ENCODE measurements around a stretch of chr16.

- PRO-cap, 2 experiments, result no peak in any of the 2 experiments
Measured at GRCh38 chr16:4354040-4354439, 2.9 kb upstream of the PAM16 start.

DNA sequence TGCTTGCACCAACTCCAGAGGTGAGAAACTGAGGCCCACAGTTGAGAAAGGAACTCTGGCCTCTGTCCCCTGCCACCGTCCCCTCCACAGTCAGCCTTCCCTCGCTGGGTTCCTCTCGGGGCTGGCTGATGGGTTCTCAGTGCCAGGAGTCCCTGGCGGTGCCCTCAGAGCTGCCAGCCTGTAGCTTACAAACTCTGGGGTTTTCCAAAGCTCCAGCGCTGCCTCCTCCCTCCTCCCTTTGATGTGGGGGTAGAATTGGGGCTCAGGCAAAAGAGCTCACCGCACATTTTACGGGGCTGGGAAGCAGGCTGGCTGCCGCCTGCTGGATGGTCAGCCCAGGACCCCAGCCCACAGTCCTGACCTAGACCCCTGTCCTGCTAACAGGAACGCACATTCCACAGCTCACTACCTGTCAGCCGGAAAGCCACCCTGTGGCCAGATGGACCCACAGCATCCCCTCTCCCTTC, 5.9 kb downstream of the VASN start:
- PRO-cap, 2 experiments, result no peak in any of the 2 experiments

GRCh38 chr16:4383165-4383859, 11.7 kb downstream of the VASN start:
- PRO-cap, 2 experiments, result no peak in any of the 2 experiments

DNA sequence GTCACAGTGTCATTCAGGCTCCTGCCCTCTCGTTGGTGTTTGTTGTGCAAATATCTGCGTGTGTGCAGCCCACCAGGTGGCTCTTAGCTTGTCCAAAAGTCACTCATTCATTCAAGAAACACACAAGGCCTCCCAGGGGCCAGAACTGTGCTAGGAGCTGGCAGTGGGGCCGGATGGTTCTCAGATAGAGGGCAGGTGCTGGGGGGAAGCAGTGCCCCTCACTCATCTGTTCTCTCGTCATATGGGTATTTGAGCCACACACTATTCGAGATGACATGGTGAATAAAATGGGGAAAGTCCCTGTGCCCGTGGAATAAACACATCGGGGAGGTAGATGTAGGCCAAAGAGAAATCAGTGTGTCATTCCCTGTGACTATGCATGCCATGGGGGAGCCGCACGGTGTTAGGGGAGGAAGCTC, 18.1 kb downstream of the VASN start:
- PRO-cap, 2 experiments, result no peak in any of the 2 experiments

DNA sequence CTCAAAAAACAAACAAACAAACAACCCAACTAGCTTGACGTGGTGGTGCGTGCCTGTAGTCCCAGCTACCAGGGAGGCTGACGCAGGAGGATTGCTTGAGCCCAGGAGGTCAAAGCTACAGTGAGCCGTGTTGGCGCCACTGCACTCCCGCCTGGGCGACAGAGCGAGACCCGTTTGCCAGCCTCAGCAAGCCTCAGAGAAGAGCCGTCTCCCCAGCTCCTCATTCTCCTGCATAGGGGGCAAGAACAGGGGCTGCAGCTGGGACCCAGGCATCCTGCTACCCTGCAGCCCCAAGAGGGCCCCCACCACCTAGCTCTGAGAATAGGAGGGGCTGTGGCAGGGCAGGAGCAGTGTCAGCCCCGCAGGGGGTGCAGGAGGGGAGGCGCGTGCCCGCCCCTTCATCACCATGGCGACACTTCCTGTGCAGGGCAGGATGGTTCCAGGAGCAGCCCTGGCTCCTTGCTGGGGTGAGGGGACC, 19.9 kb downstream of the VASN start:
- PRO-cap, 2 experiments, result no peak in any of the 2 experiments

DNA sequence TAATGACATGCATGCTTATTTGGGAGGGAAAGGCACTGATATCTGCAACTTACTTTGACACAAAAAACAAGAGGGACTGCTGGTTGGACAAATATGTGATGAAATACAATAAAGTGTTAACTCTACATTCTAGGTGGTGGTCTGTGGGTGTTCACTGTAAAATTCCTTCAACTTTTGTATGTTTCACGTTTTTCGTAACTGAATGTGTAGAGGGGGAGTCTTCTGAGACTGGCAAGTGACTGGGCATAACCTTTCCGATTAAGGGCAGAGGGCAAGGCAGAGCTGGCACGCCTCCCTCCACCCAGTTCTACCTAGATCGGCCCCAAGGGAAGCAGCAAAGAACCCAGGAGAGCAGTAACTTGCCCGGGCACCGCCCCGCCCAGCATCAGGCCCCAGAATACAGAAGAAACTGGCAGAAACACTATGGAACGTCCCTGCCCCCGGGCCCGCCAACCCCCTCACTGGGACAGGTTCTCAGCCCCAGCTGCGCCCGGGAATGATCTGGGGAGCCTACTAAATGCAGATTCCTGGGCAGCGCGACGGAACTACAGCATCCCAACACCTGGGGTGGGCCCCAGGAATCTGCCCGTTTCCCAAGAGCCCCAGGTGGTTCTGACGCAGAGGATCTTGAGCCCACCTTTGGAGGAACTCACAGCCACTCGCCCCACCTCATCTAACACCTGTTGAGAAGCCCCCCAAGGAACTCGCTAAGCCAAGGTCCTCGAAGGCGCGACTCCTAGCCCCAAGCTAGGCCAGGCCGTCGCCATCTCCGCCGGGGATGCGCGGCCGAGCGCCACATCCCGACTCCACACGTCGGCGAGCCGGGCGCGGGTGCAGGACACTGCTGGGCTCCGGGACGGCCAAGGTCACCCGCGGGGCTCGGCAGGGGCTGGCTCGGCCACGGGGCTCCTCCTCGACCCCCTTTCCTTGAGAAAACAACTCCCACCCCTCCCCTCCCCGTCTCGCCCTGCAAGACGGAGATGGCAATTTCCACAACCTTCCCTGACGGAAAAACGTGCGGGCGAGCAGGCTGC, 1.1 kb downstream of the CDIP1 start:
- PRO-cap, 2 experiments, result peak in 1 of 2 experiments; most common plus-strand start position 304 of the sequence (in 1); most common minus-strand start position 333 of the sequence (in 1)

- PRO-cap, 2 experiments, result no peak in any of the 2 experiments
Measured at GRCh38 chr16:4612369-4613093, 2.2 kb downstream of the UBALD1 start.

- PRO-cap, 2 experiments, result no peak in any of the 2 experiments
Measured at GRCh38 chr16:4626092-4626671, 1.6 kb downstream of the MGRN1 start.

- PRO-cap, 2 experiments, result no peak in any of the 2 experiments
Measured at GRCh38 chr16:4673354-4673766, 20.0 kb upstream of the NUDT16L1 start.

- PRO-cap, 2 experiments, result no peak in any of the 2 experiments
Measured at GRCh38 chr16:4679001-4679583, 14.3 kb upstream of the NUDT16L1 start.

DNA sequence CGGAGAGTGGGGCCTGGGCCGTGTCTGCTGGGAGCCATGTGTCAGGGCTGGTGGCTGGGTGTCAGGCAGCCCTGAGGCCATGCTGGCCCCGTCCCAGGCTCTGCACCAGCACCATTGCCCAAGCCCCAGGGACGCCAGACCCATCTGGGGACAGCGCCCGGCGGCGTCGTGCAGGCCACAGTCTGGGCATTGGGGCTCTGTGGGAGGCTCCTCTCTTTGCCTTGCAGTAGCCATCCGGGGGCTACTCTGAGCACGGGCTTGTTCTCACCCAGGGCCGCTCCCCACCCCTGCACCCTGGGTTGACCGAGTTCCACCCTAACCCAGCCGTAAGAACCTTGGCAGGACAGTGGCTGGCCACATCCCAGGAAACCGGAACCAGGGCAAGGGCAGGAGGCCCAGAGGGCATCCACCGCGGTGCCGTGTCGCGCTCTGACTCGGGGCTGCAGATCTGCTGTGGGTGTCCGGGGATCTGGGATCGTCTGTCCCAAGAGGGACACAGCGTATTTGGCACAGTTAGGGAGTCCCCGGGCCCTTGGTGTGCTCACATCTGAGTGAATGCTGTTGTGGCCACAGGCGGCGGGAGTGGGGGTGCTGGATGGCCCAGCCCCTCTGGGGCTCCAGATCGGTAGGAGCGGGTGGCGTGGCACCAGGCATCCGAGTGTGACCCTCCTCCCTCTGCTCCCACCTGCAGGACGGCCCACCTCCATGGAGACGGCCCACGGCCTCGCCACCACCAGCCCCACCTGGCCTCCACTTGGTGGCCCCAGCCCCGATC, 5.1 kb upstream of the NUDT16L1 start:
- PRO-cap, 2 experiments, result no peak in any of the 2 experiments

DNA sequence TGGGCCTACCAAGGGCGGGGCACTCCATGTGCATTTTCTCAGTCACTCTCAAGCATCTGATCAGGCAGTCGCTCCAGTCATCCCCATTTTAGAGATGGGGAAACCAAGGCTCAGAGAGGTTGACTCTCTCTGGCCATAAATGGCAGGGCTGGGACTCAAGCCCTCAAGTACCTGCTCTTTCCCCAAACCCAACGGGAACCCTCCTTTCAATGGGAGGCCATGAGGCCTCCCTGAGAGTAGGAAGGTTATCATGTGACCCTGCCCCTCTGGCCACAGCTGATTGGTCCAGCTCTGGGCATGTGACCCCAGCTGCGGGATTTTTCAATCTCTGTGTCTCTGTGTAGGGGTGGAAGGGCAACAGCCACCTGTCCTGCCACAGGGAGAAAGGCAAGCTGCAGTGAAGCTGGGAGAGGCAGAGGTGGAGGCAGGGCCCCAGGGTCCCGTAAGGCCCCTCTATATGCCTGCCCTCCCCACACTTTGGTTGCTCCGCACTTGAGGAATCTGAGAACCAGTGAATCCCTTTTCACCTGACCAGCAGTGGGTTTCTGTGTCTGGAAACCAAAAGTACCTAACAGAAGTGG, 10.8 kb downstream of the DNAAF8 start:
- PRO-cap, 2 experiments, result no peak in any of the 2 experiments

GRCh38 chr16:4793244-4793782, 1.9 kb upstream of the SMIM22 start:
- PRO-cap, 2 experiments, result no peak in any of the 2 experiments

GRCh38 chr16:4825219-4825550, 21.9 kb downstream of the GLYR1 start:
- PRO-cap, 2 experiments, result no peak in any of the 2 experiments

DNA sequence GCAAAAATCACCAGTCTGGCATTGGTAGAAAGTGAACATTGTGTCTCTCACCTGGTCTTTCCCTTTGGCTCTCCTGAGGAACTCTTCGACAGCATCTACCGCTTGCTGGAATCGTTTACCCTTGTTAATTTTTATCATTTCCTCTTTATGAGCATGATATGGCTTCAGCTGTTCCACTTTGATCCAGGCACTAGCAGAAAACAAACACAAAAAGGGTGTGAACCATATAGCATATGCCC, 14.4 kb downstream of the GLYR1 start:
- PRO-cap, 2 experiments, result no peak in any of the 2 experiments

- PRO-cap, 2 experiments, result no peak in any of the 2 experiments
Measured at GRCh38 chr16:4885418-4886156, 38.3 kb downstream of the UBN1 start.

- PRO-cap, 2 experiments, result no peak in any of the 2 experiments
Measured at GRCh38 chr16:5002926-5003298, 30.8 kb downstream of the NAGPA start.

- PRO-cap, 2 experiments, result no peak in any of the 2 experiments
Measured at GRCh38 chr16:5134758-5135389, 37.3 kb upstream of the EEF2KMT start.

DNA sequence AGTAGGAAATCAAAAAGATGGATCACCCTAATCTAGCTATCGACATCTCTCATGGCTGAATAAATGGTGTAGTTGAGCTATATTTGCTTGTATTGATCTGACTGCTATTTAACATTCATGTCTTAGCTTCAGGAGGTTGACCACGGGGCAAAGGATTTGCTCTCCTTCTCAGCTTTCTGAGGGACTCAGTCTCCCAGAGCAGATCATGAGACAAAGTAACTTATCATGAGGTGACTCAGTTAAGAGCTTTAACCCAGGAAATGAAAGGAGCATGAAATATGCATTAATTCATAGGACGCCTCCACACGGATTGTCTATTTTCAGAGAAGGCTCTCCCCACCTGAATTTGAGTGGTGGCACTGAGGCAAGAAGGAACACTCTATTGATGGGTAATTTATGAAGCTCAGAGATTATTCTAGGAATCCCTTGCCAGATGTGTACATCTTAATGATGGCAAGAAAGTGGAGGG, 1257.1 kb downstream of the TMEM114 start:
- PRO-cap, 2 experiments, result no peak in any of the 2 experiments

DNA sequence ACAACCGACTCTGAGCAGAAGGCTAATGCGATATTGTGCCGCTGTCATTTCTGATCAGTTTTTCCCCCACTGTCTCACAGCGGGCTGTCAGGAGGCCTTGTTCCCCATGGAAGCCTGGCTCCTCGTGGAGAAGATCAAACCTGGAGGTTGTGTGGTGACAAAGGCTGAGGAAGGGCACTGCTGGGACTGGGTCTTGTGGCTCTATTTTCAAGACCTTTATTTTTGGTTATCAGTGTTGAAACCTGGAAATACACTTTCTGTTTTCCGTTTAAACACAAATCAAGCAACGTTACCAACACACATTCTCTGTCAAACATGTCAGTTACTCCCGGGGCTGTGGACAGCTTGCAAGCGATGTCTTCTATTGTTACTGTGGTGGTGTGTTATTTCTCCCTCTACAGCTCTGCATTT, 1245.4 kb downstream of the TMEM114 start:
- PRO-cap, 2 experiments, result no peak in any of the 2 experiments

All from cerebral cortex (tissue), 2 donors.